ENCODE results near the gene AKAP13.

DNA sequence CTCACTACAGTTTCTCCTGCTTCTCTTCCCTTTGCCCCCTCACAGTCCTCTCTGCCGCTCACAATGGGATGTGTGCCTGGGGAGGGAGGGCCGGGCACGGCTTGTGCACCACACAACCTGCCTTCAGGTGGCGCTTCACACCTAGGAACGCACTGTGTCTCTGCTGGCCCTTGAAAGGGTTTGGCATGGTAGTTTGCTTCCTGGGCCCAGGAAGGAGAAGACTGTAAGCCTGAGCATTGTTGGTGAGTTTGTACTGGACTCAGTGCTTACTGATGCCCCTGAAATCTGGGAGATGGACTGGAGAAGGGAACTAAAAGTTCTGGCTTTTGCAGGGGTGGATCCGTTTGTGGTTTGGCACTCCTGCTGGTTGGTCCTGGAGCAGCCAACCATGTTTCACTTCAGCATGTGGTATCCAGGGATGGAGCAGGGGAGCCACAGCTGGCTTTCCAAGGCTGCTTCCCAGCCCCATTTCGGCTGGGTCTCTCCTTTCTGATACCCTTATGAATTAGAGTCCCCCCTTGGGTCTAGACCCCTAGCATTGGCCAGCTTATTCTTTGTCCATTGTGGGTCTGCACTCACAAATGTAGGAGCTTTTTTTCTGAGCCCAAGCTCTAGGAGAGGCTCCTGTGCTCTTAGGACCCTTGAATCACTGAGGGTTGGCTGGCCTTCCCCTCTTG is 9.4 kb downstream of the ALPK3 start:
- PRO-cap, 4 experiments: no peak in any of the 4 experiments
- RAMPAGE, long total RNA, 4 experiments: no peak in any of the 4 experiments

GRCh38 chr15:84861232-84861576 is 23.3 kb upstream of the SLC28A1 start:
- PRO-cap, 4 experiments: peak in 1 of 4 experiments; most common plus-strand start chr15:84861362 (in 1)
- RAMPAGE, long total RNA, 4 experiments: no peak in any of the 4 experiments

GRCh38 chr15:84929883-84930515 is 45.5 kb downstream of the SLC28A1 start:
- PRO-cap, 4 experiments: no peak in any of the 4 experiments
- RAMPAGE, long total RNA, 4 experiments: no peak in any of the 4 experiments

- PRO-cap, 4 experiments: no peak in any of the 4 experiments
- RAMPAGE, long total RNA, 4 experiments: start-site peak on the plus strand in 1 of 4 experiments, at chr15:85023676-85024120 at its widest, 8 reads per replicate
These were observed 42.0 kb downstream of the PDE8A start for GRCh38 chr15:85023376-85024395.

DNA sequence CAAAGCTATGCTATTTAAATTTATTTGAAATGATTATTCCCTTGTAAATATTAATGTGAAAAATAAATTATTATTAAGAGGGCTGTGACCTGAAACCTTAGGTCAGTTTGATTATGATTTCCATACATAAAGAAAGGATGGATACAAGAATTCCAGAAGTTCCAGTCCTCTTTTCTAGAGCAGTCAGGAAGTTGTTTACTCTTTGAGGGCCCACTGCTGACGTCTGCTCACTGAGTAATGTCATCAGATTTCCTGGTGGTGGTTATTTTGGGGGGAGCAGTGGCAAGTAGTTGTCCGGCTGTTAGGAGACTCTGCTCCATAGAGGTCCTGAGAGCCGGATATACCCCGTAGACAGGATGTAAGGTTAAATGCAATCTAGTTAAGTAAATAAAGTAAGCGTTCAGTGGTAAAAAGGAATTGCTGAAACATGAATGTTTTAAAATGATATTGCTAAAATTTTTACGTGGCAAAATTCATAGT is 65.5 kb downstream of the PDE8A start:
- PRO-cap, 4 experiments: peak in 1 of 4 experiments; most common plus-strand start position 289 of the sequence (in 1); most common minus-strand start position 176 of the sequence (in 1)
- RAMPAGE, long total RNA, 4 experiments: no peak in any of the 4 experiments

DNA sequence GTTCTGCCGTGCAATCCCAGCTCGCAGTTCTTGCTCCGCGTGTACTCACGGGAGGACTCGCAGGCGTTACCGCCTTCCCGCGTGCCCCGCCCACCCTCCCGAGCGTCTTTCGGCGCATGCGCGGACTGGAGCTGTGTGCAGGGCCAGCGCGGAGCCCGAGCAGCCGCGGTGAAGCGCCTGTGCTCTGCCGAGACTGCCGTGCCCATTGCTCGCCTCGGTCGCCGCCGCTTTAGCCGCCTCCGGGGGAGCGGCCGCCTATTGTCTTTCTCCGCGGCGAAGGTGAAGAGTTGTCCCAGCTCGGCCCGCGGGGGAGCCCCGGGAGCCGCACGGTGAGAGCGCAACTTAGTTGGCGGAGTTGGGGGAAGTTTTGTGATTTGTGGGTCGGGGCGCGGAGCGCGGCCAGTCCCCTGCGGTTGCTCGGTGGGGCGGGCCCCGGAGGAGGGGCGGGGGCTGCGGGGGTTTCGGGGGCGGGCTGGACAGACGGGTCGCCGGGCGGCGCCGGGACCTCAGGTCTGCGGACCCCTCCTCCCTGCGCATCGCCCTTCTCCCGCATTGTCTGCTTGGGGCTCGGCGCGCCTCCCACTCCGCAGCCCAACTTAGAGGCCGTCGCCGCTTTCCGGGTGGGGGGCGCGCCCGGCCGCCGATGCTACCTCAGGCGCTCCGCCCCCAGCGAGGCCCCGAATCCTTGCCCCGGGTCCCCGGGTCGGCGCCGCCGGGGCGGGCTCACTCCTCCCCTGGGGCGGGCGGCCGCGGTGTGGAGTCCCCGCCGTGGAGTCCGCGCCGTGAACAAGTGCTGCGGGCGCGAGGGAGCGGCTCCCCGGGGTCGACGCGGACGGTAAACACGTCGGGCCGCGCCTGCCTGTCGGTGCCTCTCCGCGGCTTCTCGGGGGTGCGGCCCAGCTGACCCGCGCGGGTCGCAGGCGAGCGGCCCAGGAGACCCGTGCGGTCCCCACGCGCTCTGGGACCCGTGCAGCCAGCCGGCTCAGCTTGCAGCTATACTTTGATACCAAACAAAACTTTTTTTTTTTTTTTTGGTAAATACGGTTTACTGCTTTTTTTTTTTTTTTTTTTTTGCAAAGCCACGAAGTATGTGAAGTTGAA is at the start of gene AKAP13:
Gene AKAP13, plus strand, starts transcription at position 134 of the 1,101 bp plus-strand sequence.
- PRO-cap, 4 experiments: peak in 4 of 4 experiments; most common plus-strand start position 205 of the sequence (in 4); most common minus-strand start position 837 of the sequence (in 4)
- RAMPAGE, long total RNA, 4 experiments: start-site peak on the plus strand in 4 of 4 experiments, centred at positions 137 to 171 of the sequence, 550 to 703 reads per replicate

DNA sequence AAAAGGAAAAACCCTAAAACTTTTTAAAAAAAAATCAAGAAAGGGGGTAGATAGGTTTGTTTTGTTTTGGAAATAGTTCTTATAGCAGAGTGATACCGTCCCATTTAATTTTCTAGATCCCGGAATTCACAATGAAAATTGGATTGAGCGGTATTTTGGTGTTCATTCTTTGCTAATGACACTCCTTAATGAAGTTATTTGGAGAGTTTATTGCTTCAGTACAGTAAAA is 1.1 kb downstream of the AKAP13 start:
- PRO-cap, 4 experiments: no peak in any of the 4 experiments
- RAMPAGE, long total RNA, 4 experiments: no peak in any of the 4 experiments

- PRO-cap, 4 experiments: no peak in any of the 4 experiments
- RAMPAGE, long total RNA, 4 experiments: no peak in any of the 4 experiments
These were observed 54.6 kb downstream of the AKAP13 start for GRCh38 chr15:85434886-85435494.

DNA sequence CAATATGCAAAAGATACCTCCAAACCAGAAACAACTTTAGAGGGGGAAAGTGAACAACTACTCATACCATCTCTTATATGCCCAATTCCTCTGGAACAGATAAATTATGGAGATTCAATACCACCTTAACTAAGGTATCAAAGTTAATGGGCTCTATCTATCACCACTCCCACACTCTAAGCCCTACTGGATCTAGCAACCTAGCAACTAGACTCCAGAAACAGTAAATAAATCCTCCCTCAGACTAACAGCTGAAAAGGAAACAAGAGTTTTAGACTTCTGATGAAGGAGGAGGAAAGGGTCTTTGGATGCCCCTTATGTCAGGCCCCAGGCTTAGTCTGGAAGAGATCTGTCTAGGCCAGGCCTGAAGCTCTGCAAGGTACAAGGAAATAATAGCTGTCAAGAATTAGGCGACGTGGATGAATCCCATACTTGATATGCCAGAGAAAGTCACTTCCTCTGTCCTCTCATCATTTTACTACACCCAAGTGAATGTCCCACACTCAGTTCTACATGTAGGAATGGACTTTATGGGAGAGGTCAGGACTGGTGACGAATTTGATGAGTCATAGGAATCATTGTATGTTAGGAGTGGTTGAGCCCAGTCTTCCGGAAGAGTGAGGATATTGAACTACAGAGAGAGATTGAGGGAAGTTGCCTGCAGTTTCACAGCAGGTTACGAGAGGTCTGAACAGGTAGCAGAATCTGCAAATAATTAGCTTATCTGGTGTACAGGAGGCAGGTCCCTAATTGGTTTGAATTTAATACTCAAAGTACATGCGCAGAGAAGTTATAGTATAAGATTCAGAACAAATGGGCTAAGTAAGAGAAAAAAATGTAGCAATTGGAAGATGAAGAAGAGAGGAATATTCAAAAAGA is 113.9 kb downstream of the AKAP13 start:
- PRO-cap, 4 experiments: no peak in any of the 4 experiments
- RAMPAGE, long total RNA, 4 experiments: no peak in any of the 4 experiments

GRCh38 chr15:85575127-85575468 is 194.7 kb downstream of the AKAP13 start:
- PRO-cap, 4 experiments: no peak in any of the 4 experiments
- RAMPAGE, long total RNA, 4 experiments: start-site peak on the plus strand in 2 of 4 experiments, at chr15:85575144-85575326 at its widest, 47 to 107 reads per replicate

GRCh38 chr15:85582444-85582641 is 201.9 kb downstream of the AKAP13 start:
- PRO-cap, 4 experiments: no peak in any of the 4 experiments
- RAMPAGE, long total RNA, 4 experiments: no peak in any of the 4 experiments

DNA sequence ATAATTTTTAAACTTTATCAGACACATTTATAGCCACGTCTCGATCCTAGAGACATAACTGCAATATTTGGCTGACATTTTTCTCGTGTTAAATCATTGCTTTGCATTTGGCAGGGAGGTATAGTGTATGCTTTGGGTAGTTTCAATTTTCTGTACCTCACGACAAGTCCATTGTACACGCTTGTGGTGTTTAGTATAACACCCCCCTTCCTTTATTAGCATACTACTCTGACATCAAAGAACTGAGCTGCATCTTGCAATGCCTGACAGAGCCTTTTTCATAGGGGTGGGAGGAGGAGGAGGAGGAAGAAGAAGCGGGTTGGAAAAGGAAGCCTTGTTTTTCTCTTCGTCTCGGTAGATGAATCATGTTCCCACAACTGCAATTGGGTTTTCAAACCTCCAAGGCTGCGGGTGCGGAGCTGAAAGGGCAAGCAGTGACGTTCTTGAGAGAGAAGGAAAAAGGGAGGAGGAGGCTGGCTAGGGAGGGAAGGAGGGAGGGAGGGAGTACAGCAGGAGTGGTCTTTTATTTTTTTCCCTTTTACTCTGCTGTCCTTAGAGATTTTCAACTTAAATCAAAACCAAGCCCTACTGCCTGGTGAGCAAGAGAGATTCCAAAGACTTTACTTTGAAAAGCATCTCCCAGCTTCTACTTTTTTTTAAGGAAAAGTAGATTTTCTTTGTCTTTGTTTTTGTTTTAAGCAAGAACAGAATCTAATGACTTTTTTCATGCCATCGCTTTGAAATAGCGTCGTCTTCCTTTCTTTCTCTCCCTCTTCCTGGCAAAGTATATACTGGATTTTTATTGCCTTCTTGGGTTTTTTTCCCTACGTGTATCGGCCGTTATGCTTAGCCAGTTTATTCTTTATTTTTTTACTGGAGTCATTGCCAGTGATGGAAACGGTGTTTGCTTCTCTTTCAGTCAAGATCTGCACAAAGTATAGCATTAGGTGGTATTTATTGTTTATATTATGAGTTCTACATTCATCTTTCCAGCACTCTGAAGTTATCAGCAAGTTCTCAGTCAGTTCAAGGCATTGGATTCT is 175.5 kb downstream of the KLHL25 start:
- PRO-cap, 4 experiments: peak in 4 of 4 experiments; most common plus-strand start position 488 of the sequence (in 4); most common minus-strand start position 280 of the sequence (in 1)
- RAMPAGE, long total RNA, 4 experiments: no peak in any of the 4 experiments

DNA sequence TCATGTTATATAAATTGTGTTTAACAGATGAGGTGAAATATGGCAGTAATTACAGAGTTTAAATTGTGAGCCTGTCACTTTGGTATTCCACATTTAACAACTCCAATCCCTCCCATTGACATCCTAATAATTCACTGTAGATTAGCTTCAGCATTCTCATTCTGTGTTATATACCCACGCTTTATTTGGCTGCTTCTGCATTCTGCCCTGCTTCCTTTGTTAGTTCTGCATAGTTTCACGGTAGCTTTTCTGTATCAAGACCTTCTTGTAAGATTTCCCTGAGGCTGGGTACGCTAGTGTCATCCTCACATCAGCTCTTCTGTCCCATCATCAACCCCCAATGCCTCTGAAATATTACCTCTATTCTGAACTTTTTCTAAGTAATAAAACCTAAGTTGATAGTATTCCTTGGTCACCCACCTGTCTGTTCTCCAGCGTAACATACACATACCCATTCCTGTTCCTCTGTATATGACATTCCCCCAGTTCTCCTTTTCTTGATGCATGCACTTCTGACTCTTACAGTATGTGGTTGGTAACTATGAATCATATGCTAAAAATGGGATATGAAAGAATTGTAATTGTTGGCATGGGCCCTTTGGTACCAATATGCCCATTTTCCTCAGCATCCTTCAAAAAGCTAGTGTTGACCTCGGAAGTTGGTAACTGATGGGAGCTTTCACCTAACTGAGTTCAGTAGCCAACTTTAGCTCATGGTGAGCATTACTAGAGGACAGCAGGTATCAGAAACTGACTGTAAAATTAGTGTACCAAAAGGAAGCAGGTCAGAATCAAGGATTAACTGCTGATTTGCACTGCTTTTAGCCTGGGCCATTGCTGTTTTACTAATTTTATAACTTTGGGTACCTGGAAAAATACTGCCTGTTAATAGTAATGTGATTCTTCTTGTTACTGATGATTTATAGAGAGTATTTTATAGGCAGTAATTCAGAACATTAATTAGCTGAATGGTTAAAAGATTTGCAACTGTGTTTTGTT is 171.1 kb downstream of the KLHL25 start:
- PRO-cap, 4 experiments: no peak in any of the 4 experiments
- RAMPAGE, long total RNA, 4 experiments: no peak in any of the 4 experiments

- PRO-cap, 4 experiments: peak in 3 of 4 experiments; most common plus-strand start chr15:85692921 (in 1); most common minus-strand start chr15:85692967 (in 2)
- RAMPAGE, long total RNA, 4 experiments: start-site peak on the plus strand in 1 of 4 experiments, at chr15:85693158-85693201 at its widest, 54 reads per replicate
These were observed 101.7 kb downstream of the KLHL25 start for GRCh38 chr15:85692798-85693709.

DNA sequence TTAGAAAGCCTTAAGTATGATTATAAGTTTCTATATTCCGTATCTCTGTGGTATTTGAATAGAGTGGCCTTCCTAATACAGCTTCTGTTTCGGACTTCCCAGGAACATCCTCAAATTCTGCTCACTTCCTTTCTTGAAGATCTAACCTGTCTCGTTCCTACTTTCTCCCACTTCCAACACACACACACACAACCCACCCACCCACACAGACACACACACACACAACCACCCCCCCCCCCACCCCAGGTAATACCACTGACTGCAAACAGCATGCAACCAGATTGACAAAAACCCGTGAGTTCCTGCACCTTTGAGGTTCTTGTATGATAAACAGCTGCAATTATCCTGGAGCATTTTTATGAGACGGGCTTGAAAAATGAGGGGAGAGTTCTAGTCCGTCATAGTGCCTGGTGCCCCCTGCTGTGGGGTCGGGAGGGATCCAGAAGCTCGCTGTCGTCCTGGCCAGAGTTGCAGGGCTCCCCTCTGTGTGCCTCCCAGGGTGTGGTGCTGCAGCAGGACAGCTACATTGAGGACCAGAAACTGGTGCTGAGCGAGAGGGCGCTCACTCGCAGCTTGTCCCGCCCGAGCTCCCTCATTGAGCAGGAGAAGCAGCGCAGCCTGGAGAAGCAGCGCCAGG is 54.1 kb downstream of the KLHL25 start:
- PRO-cap, 4 experiments: peak in 2 of 4 experiments; most common plus-strand start position 396 of the sequence (in 2)
- RAMPAGE, long total RNA, 4 experiments: no peak in any of the 4 experiments

DNA sequence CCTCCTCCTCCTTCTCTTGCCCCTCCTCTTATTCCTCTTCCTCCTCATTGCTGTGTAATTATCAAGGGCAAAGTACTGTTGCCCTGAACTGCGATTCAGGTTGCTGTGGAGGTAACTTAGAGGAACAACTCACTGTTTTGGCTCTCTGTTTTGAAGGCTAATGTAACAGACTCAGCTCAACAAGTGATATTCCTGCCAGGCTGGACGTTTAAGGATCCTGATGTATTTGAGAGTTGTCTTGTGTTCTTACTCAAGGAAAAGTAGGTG is 555.6 kb downstream of the AGBL1 start:
- PRO-cap, 4 experiments: no peak in any of the 4 experiments
- RAMPAGE, long total RNA, 4 experiments: no peak in any of the 4 experiments

DNA sequence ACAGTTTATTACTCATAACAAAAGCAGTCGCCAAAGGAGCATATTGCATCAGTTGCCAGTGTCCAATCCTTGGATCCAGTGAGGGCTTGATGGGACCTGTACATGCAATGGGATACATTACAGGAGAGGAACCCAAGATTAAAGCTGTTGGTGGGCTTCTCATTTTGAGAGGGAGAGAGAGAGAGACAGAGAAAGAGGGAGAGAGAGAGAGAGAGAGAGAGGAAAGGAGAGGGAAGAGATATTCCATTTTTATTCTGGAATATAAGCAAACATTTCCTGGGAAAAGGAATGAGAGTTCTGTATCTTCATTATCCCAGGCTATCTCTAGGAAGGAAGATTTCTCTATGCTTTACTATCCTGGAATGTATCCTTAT is 689.3 kb downstream of the AGBL1 start:
- PRO-cap, 4 experiments: no peak in any of the 4 experiments
- RAMPAGE, long total RNA, 4 experiments: no peak in any of the 4 experiments

GRCh38 chr15:87851082-87851456 is 405.5 kb downstream of the NTRK3 start:
- PRO-cap, 4 experiments: no peak in any of the 4 experiments
- RAMPAGE, long total RNA, 4 experiments: no peak in any of the 4 experiments

GRCh38 chr15:88402396-88402772 is 64.8 kb downstream of the MRPL46 start:
- PRO-cap, 4 experiments: no peak in any of the 4 experiments
- RAMPAGE, long total RNA, 4 experiments: no peak in any of the 4 experiments

- PRO-cap, 4 experiments: peak in 2 of 4 experiments; most common plus-strand start chr15:88403740 (in 2)
- RAMPAGE, long total RNA, 4 experiments: no peak in any of the 4 experiments
These were observed 63.9 kb downstream of the MRPL46 start for GRCh38 chr15:88403137-88403857.

All from spleen (tissue), 7 donors.